ENCODE data around the gene NSUN5.

DNA sequence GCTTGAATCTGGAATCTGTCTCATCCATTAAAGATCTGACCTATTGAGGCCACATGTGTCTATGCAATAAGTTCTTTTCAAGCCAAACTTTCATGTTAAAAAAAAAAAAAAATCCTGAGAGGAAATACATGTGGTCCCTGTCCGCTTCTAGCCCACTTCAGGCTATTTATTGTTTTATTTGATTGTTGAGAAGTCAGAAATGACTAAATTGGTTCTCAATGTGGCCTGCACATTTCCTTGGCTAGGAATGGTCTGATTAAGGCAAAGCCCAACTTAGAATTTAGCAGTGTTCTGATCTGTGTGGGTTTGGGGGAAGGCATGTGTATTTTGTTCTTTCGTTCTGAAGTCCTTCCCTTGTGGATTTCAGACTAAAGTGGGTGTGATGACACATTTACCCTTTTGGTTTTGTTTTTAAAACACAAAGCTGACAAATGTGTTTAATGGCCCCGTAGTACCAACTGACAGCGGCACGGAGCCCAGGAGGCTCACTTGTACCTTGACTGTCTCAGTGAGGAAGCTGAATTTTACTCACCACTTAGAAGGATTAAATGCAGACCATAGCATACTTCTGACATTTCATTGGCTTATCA, 452.3 kb upstream of the GALNT17 start:
- CAGE, long polyA plus RNA, result no peak
- RRBS, result no CpG with 5 or more reads among the region's 5 CpGs

DNA sequence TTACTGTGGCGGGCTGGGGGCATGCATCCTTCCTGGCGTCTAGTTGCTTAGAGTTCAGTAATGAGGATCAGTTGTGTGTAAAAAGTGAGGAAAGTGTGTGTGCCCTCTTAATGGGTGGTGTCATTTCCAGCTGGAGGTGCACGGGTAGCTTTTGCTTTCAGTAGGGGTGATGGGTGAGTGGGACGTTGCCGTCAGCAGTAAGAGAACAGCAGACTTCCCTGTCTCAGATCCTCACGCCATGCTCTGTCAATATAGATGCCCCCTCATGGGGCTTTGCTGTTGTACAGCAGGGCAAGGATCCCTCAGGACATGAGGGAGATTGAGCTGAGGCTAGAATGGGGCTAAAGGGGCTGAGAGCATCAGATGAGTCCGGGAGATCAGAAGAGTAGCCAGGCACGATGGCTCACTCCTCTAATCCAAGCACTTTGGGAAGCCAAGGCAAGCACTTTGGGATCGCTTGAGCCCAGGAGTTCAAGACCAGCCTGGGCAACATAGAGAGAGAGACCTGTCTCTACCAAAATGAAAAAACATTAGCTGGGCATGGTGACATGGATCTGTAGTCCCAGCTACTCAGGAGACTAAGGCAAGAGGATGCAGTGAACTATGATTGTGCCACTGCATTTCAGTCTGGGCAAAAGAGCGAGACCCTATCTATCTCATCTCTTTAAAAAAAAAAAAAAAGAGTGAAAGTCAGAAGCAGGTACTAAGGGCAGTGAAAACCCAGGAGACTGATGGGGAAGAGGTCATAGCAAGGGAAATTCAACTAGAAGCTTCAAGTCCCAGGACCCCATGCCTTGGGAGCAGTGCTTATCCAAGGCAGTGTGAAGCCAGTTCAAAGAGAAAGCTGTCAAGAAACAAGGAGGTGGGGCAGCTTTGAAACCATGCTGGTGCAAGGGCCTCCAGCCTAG, 352.3 kb upstream of the GALNT17 start:
- CAGE, long polyA plus RNA, result no peak
- RRBS, result no CpG with 5 or more reads among the region's 10 CpGs

GRCh38 chr7:70790515-70791413, 341.2 kb upstream of the GALNT17 start:
- CAGE, long polyA plus RNA, result no peak
- RRBS, result 98% methylated on average over 2 of the region's 49 CpGs

GRCh38 chr7:70860777-70861148, 271.2 kb upstream of the GALNT17 start:
- CAGE, long polyA plus RNA, result no peak
- RRBS, result no CpG with 5 or more reads among the region's 3 CpGs

GRCh38 chr7:71135550-71136000, 3.6 kb downstream of the GALNT17 start:
- CAGE, long polyA plus RNA, result no peak
- RRBS, result no CpG with 5 or more reads among the region's 5 CpGs

DNA sequence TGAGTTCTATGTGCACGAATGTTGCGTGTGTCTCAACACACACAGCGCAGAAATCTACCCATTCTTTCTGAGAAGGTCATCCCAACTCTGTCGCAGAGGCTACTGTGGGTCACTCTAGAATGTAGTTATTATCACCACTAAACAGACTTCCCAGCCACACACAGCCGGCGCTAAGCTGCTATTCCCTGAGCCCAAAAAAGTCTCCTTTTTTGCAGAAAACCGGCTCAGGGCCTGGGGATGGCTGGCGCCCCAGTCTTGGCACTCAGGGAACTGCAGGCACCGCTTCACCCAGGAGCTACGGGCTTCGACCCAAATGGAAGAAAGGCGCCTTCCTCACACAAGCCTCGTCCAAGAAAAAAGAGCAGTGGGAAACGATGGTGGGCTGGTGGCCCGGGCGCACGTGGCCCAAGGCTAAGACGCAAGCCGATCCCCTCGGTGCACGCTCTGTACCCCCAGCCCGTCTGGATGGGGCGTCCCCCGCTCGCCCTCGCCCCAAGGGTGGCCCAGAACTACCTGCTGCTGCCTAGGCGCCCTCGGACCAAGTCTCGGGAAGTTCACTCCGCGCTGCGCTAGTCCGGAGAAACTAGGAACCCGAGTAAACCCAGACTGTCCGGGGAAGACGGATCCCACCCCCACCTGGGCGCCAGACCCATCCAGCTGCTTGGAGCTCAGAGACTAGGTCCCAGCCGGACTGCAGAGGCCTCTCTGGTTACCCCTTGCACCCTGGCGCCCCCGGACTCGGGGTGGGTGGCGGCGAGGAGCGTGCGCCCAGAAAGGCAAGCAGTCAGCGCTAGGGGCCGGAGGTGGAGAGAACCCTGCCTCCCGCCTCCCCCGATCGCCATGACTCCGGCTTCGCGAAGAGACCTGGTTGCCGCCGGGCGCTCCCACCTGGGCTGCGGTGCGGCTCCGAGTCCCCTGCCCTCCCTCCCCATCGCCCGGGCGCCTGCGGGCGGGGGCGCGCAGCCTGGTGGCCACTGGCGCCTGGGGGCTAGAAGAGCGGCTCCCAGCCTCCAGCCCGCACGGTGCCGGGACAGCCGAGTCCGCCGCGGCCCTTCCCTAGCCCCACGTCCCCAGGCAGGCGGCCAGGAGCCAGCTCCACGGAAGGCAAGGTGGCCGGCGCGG, 76.4 kb downstream of the CALN1 start:
- CAGE, long polyA plus RNA, result no peak
- RRBS, result 5% methylated on average over 41 of the region's 81 CpGs

- CAGE, long polyA plus RNA, result no peak
- RRBS, result no CpG with 5 or more reads among the region's 17 CpGs
Measured at GRCh38 chr7:72929948-72930885, 5.3 kb downstream of the POM121 start.

GRCh38 chr7:72954371-72955024, 14.8 kb downstream of the TRIM74 start:
- CAGE, long polyA plus RNA, result no peak
- RRBS, result no CpG with 5 or more reads among the region's 60 CpGs

DNA sequence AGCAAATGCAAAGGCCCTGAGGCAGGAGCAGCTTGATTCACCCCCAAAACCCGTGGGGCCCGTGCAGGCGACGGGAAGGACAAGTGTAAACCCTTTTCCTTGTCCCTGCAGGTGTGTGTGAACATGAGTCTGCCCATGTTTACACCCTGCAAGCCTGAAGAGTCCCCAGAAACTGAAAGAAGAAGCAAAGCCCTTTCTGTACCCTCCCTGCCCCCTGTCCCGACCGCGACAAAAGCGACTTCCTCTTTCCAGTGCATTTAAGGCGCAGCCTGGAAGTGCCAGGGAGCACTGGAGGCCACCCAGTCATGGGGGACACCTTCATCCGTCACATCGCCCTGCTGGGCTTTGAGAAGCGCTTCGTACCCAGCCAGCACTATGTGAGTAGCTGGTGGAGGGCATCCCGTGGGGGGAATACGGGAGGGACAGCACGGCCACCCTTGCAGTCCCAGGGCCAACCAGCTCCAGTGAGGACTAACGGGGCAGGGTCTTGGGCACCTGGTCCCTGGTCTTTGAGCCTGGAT, 65.2 kb upstream of the SPDYE10 start:
- CAGE, long polyA plus RNA, result no peak
- RRBS, result no CpG with 5 or more reads among the region's 17 CpGs

DNA sequence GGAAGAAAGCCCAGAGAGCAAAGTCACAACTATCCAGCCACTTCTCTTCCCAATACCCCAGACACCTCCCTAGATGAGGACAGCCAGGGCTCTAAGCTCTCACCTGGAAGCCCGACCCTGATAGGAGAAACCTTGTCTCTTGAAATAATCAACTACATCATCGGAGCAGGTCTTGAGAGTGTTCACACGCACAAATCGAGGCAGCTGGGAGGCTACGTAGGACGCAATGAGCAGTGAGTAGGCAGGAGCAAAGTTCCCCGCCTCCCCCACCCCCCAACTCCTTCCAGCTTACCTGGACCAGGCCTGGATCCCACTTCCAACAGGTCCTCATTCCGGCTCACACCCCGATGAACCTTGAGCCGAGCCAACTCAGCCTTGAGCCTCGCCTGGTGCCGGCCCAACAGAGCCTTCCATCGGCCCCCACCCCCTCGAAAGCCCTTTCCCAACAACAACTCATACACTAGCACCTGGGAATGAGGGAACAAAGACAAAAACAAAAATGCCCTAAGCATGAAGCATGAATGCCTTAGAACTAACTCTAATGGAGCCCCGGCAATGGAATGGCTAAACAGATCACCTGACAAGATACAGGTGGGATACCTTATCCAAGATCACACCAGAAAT, 1.2 kb downstream of the NSUN5 start:
- CAGE, long polyA plus RNA, result no peak
- RRBS, result 85% methylated on average over 5 of the region's 15 CpGs

DNA sequence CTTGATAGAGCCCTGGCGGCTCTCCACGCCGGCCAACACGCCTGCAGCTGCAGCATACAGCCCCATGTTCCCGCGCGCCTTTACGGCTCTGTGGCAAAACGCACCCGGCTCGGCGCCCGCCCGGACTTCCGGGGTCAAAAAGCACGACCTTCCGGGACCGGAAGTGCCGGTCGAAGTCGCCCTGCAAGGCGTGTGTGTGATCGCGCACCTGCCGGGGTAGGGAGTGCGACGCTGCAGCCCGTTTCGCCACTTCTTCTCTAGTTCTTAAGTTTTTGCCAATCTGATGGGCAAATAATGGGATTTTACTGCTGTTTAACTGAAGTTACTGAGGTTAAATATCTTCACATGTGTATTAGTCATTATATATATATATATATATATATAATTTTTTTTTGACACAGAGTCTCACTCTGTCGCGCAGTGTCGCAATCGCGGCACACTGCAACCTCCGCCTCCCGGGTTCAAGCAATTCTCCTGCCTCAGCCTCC, at the start of gene NSUN5:
Gene NSUN5 (minus strand): TSS at position 102 of the 488 bp plus-strand sequence.
- CAGE, long polyA plus RNA, result no peak
- RRBS, result 1% methylated on average over 2 of the region's 36 CpGs

DNA sequence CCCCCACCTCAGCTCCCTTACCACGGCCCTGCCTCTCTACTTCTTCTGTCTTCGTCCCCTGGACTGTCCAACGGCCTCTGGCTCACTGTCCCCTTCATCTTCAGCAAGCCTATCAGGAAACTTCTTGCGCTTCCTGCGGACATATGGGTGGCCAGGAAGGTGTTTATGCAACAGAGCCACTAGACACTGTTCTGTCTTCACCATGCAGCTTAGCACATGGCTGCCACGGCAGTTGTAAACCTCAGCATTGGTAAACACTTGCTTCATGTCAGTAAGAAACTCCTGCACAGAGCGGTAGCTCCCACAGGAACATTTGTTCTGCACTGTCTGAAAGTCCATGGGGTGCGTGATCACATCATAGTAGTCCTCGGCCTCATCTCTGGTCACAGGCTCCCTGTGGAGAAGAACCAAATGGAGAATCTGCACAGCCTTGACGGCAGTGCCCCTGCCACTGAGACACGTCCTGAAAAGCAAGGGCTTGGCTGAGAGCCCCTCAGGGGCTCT, 8.6 kb downstream of the FZD9 start:
- CAGE, long polyA plus RNA, result no peak
- RRBS, result no CpG with 5 or more reads among the region's 11 CpGs

DNA sequence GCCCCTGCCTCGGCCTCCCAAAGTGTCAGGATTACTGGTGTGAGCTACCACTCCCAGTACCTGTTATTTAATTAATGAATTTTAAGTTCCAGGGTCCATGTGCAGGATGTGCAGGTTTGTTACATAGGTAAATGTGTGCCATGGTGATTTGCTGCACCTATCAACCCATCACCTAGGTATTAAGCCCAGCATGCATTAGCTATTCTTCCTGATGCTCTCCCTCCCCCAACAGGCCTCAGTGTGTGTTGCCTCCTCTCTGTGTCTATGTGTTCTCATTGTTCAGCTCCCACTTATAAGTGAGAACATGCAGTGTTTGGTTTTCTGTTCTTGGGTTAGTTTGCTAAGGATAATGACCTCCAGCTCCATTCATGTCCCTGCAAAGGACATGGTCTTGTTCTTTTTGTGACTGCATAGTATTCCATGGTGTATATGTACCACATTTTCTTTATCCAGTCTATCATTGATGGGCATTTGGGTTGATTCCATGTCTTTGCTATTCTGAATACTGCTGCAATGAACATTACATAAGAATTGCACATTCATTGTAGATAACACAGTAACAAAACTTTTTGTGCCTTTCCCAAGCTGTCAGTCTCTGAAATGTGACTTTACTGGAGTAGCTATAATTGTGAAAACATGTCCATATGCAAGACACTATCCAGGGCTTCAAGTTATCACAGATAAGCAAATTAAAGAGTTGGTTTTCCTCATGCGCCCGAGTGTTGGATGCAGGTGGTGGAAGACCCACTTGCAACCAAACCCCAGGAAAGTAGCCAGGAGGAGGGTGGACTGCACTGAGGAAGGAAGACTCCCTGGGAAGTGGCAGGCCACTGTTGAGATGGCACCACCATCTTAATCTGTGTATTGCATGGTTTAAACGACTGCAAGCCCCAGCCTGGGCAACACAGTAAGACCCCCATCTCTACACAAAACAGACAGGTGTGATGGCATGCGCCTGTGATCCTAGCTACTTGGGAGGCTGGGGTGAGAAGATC, 9.2 kb upstream of the BCL7B start:
- CAGE, long polyA plus RNA, result no peak
- RRBS, result no CpG with 5 or more reads among the region's 5 CpGs

DNA sequence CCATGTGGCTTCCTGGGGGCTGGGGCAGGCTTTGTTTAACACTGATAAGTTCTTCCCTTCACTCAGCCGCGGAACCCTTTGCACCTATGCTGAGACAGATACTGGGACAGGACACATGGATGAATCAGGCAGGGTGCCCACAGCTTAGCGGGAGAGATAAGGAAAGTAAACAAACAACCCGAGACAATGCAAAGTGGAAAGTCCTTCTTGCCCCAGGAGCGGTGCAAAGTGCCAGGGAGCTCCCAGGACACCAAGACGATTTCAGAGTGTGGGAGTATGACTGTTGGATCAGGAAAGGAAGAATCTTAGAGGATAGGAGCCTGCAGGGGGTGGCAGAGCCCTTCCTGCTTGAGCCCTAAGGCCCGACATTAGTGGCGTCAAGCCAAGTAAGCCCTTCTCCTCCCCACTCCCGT, 11.6 kb downstream of the MLXIPL start:
- CAGE, long polyA plus RNA, result no peak
- RRBS, result no CpG with 5 or more reads among the region's 9 CpGs

GRCh38 chr7:73701391-73701867, 18.0 kb downstream of the BUD23 start:
- CAGE, long polyA plus RNA, result no peak
- RRBS, result no CpG with 5 or more reads among the region's 9 CpGs

DNA sequence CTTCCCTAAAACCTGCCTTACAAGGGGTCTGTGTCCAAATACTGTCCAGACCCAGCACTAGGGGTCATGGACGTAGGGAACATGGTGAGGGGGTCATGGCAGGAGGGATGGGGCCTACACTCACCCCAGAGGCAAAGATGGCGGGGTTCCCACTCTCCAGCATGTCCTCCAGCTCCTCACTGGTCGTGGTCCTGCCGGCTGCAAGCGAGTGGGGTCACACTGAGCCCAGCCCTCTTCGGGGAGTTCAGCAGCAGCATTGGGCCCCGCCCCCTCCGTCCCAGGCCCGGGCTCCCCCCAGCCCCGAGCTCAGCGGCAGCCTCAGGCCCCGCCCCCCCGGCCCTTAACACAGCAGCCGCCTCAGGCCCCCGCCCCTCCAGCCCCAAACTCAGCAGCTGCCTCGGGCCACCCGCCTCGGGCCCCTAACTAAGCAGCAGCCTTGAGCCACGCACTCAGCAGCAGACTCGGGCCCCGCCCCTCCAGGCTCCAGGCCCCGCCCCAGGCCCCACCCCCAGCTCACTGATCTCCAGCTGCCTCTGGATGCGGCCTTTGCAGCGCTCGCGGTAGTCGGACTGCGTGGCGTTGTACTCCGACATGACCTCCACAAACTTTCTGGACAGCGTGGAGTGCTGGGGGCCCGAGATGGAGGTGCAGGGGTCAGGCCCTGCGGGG, 15.7 kb downstream of the STX1A start:
- CAGE, long polyA plus RNA, result no peak
- RRBS, result 20% methylated on average over 9 of the region's 33 CpGs

DNA sequence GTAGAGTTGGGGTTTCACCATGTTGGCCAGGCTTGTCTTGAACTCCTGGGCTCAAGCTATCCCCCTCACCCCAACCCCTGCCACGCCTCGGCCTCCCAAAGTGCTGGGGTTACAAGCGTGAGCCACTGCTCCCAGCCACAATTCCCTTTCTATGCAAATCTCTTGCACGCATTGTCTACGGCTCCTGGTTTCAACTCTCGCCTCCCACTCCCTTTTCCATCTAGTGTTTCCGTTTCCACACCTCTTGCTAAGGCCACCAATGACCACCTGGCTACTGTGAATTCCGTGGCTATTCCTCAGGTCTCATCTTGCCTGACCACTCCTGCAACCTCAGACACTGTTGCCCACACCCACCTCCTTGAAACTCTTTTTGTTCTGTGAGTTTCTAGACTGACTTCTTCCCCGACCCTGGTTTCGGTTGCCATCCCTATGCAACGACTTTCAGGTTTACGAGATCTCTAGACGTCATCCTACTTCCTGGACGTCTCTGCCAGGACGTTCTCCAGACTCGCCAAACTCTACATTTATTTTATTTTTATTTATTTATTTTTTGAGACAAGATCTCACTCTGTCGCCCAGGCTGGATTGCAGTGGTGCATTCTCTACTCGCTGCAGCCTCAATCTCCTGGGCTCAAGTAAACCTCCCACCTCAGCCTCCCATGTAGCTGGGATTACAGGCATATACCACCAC, 3.3 kb downstream of the CLDN3 start:
- CAGE, long polyA plus RNA, result no peak
- RRBS, result no CpG with 5 or more reads among the region's 18 CpGs

- CAGE, long polyA plus RNA, result no peak
- RRBS, result under 1% methylated on average over 9 of the region's 38 CpGs
Measured at GRCh38 chr7:73855478-73856291, 5.3 kb upstream of the TMEM270 start.

GRCh38 chr7:73881266-73881765, 20.4 kb downstream of the TMEM270 start:
- CAGE, long polyA plus RNA, result no peak
- RRBS, result no CpG with 5 or more reads among the region's 5 CpGs

DNA sequence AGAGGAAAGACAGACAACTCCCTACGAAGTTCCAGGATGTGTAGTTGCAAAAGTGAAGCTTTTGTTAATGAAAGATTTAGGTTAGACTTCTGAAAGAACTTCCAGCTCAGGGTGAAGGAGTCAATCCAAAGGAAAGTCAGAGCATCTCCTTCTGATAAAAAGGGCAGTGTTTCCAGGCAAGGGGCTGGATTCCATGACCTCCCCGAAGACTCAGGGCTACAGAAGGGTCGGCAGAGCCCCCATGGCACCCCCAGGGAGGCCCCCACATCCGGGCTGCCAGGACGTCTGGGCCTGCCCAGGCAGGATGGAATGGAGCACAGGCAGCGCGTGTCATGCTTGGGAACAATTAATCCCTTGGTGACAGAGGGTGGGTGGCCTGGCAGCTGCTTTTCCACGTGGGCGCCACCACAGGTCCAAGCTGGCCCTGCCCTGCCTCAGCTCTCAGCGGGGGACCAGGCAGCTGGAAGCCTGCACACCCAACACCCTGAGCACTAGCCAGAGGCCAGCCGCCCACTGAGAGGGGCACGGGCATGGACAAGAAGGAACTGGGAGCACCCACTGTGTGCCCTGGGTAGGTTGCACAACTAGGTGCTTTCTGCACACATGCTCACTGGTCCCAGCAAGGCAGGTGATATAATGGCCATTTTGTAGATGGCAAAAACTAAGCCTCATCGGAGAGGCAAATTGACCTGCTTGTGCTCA, 11.3 kb downstream of the ELN start:
- CAGE, long polyA plus RNA, result no peak
- RRBS, result no CpG with 5 or more reads among the region's 13 CpGs

Measured in BJ (cell line).